GM06990 (cell line): ENCODE measurements around the genes MC5R and ROCK1.

DNA sequence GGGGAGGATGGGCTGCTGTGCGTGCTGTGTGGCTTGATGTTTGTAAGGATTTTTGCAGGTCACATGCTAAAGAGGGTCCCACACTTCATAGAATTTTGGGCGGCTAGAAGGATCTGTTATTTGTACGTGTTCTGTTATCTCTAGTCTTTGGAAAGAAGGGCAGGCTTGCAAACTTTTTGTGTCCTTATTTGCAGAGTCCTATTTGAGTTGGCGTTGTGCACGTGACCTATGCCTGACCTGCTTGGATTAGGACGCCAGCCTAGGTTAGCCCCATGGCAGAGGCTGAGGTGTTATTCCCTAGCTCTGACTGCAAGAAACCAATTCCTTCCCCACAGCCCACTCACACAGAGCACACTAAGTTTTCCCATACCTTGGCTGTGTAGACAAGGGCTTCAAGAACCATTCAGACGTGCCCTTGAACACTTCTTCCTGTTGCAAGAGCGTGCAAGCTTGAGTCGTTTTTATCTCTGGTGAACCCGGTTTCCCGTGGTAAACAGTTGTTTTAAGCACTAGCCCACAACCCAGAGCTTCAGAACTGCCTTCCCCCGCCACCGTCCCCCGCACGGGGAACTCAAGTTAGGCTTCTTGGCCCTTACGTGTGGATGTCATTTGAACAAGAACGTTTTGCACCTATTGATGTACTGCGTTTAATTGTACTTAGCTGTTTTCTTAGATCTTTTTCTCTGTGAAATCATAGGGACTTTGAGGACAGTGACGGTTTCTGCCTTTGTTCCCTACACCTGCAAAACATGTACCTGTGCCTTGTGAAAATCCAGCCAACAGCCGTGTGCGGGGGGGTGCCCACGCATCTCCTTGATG is 94.7 kb downstream of the LDLRAD4 start:
- RRBS: no CpG with 5 or more reads among the region's 22 CpGs

GRCh38 chr18:13399973-13400474 is 181.5 kb downstream of the LDLRAD4 start:
- RRBS: no CpG with 5 or more reads among the region's 10 CpGs

DNA sequence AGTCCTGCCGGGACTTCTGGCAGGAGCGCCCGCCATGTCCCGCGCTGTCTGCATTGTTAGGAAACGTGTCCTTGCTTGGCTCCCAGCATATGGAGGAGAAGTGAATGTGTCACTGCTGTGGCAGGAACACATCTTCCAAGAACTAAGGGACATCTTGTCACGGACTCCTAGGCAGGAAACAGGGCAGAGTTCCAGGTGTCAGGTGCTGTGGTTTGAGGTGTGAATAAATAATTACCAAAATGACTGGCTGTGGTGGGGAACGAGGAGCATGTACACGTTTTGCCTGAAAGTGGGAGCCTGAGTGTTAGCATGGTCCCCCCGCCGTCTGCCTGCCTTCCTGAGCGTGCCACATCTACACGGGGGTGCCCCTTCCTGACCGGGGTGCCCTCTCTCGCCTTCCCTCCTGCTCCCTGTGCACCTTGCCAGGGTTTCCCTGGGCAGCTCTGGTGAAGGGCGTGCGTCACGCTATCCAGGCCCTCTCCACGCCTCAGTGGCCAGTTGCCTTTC is 237.5 kb downstream of the LDLRAD4 start:
- RRBS: no CpG with 5 or more reads among the region's 19 CpGs

GRCh38 chr18:13470425-13471029 is 252.0 kb downstream of the LDLRAD4 start:
- RRBS: no CpG with 5 or more reads among the region's 12 CpGs

DNA sequence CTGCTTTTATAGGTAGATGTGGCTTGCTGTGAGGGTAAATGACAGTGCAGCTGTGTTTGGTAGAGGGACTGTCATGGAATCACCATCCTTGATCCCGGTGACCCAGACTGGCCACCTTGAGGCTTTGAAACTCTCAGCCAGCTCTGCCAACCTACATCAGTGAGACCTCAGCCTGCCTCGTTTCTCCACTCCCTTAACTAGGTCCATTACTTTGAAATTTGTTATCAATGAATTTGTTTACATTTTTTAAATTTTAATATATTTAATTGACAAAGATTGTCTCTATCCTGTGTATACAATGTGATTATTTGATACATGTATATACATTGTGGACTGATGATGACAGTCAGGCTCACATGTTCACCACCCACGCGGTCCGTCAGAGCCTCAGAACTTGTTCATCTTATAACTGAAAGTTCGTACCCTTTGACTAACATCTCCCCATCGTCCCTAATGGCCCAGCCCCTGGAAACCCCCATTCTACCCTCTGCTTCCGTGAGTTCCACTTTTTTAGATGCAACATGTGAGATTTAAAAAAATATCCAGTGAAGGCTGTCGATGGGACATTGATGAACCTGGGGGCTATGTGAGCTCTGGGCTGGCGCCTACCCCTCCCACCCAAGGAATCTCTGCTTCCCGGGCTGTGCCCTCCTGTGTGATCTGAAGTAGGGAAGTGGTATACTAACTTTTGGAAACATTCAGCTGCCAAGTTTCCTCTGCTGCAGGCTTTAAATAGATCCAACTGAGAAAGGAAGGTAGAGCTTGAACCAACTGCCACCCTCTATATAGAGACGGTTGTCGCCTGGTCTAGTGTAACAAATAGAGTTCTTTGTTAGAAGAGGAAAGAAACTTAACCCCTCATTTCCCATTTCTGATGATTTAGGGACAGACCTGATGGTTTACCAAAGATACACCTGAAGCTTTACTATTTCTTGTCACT is 163.9 kb downstream of the FAM210A start:
- RRBS: no CpG with 5 or more reads among the region's 13 CpGs

DNA sequence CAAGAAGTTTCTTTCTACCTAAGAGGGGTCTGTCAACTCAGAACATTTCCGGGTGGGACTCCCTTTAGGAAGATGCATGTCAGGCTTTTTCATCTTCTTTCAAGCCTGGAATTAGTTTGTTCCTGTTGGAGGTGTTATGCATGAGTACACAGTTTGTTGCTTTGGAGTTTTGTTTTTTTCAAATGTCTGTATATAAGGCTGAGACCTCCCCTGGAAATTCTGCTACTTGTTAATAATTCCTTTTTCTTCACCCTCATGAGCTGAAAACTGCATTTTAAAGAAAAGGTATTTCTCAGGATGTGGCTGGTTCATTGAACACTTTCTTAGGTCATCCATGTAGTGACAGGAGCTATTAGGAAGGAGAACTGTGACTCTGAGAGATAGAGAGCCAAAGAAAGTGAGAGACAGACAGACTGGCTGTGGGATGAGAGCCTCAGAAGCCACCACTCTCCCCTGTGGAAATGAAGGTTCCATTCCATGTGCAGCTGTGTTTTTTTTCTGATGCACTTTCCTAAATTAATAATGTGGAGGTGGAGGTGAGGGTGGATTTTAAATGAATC is 113.4 kb downstream of the FAM210A start:
- RRBS: no CpG with 5 or more reads among the region's 1 CpG

GRCh38 chr18:13623335-13623840 is 103.0 kb downstream of the FAM210A start:
- RRBS: no CpG with 5 or more reads among the region's 11 CpGs

DNA sequence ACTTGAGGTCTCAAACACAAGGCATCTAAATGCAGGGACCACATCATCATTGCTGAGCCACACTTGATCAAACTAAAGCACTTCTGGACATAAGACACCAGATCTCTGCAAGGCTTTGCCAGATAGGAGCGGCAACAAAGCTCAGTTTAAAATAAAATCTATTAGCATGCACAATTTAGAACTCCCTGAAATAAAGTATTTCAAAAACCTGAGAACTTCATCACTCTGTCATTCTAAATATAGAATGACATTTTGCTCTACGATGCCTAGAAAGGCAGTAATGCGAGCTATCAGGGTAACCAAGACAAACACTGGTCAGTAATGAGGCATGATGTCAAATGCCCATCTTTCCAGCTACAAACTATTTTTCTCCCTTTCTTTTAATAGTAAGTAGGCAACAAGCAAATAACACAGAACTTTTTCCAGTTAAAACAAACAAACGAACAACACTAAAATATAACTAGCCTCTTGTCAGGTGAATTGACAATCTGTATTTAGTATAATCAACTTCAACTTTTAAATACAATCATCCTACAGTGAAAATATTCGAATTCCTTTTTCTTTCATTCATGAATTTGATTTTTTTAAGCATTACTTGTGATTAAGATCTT is 47.4 kb downstream of the FAM210A start:
- RRBS: no CpG with 5 or more reads among the region's 5 CpGs

- RRBS: no CpG with 5 or more reads among the region's 8 CpGs
Observed at GRCh38 chr18:13725422-13725779, 957 bp downstream of the FAM210A start.

DNA sequence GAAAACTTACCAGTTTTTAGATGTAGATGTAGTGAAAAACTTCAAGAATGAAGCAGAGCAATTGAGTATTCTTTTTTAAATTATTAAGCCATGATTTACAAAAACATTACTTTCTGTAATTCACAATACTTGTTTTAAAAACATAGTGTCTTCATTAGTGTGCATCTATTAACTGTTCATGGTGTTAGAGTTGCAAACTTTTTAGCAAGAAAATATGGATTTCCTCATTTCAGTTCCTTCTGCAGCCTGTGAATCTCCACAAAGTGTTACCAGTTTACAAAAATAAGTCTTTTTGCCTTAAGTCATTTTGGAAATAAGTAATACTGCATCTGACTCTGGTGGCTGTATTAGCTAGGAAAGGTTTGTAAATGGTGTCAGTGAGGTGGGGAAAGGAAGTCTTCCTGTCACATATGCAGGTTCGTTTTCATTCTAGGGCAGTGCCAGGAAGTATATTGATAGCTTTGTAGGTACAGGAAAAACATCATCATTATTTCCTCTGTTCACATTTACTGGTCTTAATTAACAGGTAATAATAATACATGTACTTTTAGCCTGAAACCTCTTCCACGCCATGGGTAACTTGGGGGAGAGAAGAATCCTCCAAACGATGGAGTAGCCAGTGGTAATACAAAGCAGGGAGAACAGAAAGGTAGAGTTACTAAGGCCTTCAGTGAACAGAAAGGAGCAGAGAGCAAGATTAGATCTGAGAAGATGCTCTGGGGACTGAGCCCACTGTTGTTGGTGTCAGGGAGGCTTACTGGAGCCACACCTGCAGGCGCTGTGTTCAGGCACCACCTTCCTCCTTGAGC is 34.7 kb downstream of the RNMT start:
- RRBS: no CpG with 5 or more reads among the region's 4 CpGs

- RRBS: 2% methylated on average over 14 of the region's 55 CpGs
Observed at GRCh38 chr18:13823862-13824448, at the start of gene MC5R. Gene MC5R, plus strand, starts transcription at chr18:13824149.

GRCh38 chr18:14642309-14642863 is 99.0 kb upstream of the POTEC start:
- RRBS: no CpG with 5 or more reads among the region's 17 CpGs

- RRBS: no CpG with 5 or more reads among the region's 6 CpGs
Observed at GRCh38 chr18:21079167-21079733, 32.4 kb downstream of the ROCK1 start.

- RRBS: 3% methylated on average over 38 of the region's 51 CpGs
Observed at GRCh38 chr18:21111432-21111899, at the start of gene ROCK1. Gene ROCK1, minus strand, starts transcription at chr18:21111813.

DNA sequence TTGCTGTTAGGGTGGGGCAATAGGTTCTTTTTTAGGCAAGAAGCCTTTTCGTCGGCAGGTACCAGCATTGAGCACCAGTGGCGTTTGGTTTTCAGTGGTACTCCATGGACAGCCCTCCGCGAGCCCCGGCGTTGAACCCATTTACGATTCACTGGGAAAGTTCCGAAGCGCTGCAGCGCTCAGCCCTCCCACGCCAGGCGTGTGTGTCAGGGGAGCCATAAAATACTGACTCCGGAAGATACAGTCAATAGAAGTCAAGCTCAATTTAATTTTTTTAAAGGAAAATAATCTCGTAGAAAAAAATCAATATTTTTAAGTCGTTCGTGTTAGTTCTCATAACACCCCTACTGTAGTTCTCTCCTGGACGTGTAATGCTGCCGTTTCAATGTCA is 561 bp upstream of the ROCK1 start:
- RRBS: 8% methylated on average over 5 of the region's 19 CpGs

DNA sequence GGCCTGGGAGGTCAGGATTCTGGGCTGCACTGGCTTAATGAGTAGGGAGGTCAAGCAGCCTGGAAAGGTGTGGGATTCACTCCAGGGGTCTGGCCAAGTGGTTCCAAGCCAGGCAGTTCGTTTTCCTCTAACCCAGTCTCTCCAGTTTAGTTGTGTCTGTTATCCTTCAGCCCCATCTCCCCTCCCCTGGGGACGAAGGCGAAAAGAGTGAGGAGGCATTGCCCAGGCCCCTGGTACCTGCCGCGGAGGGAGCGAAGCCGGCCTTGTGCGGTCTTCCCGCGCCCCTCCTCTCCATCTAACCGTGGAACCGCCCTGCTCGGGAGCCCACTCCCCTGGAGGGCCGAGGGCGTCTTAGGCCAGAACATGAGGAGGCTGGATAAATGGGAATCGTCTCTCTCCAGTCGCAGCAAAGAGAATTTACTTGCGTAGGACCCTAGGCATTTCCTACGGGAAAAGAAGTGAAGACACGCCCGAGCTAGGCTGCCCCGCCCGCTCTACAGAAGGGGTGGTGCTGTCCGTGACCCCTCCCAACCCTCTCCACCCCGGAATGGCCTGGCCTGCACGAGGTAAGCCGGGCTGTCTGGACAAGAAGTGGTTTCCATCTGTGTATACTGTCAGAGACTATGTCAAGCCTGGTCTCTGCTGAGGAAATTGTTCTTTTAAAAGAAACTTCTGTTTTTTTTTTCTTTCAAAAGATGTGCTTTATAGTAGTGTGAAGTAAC is 156.2 kb downstream of the MIB1 start:
- RRBS: no CpG with 5 or more reads among the region's 27 CpGs

- RRBS: no CpG with 5 or more reads among the region's 3 CpGs
Observed at GRCh38 chr18:22032748-22033090, 136.7 kb upstream of the GATA6 start.

- RRBS: no CpG with 5 or more reads among the region's 7 CpGs
Observed at GRCh38 chr18:22044319-22044945, 125.0 kb upstream of the GATA6 start.

DNA sequence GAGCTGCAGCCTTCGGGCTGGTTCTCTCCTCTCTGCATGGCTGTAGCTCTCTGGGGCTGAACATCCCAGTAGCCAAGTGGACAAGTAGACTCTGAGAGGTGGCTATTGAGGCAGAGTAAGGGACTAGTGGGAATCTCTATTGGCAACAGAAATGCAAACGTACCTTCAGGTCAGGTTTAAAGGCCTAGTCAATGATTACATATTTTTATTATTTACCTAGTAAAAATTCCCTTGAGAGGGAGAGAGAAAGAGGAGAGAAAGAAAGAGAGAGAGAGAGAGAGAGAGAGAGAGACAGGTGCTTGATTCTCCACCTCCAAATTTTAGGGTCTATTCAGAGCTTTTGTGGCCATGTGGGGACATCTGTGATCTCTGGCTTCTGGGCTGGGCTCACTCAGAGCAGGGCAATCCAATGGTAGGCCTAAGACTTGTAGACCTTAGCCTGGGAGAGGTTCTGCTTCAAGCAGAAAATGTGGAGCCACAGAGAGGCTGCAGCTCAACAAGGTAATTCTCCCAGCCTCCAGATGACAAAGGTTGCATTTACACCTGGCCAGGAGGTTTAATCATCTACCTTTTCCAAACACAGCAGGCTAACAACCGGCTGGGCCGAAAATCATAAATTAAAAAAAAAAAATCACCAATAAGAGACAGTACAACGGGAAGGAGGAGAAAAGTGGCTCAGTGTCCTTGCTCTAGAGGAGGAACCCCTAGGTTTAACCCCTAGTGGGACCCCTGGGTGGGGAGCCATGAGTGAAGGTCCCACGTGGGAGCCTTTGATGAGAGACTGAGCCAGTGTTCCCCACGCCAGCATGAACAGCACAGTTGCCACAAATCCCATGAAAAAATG is 124.2 kb upstream of the GATA6 start:
- RRBS: no CpG with 5 or more reads among the region's 7 CpGs